Thyroid gland (tissue), 7 donors: ENCODE data around the genes RAB1B, YIF1A and C11orf80.

DNA sequence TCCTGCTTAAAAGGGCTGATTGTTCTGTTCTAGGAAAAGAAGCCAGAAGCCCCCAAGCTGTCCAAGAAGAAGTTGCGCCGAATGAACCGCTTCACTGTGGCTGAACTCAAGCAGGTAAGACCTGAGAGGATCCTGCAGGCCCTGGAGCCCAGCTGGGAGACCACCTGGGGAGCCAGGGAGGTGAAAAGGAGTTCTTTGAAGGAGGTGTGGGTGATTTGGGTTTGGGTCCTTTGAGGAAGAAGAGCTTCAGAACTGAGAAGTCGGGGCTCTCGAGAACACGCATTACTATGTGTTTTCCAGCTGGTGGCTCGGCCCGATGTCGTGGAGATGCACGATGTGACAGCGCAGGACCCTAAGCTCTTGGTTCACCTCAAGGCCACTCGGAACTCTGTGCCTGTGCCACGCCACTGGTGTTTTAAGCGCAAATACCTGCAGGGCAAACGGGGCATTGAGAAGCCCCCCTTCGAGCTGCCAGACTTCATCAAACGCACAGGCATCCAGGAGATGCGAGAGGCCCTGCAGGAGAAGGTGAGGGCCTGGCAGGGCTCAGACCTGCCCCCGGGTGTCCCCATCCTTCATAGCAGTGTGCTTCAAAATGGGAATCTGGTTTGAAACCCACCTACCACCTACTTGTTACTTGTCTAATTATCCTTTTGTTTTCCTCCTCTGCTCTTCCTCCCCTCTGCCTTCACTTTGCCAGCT is 7.5 kb downstream of the SF3B2 start:
- PRO-cap, 2 experiments, result no peak in any of the 2 experiments
- RAMPAGE, long total RNA, 5 experiments, result no peak in any of the 5 experiments

GRCh38 chr11:66063220-66063946 is 6.7 kb upstream of the PACS1 start:
- PRO-cap, 2 experiments, result no peak in any of the 2 experiments
- RAMPAGE, long total RNA, 5 experiments, result no peak in any of the 5 experiments

DNA sequence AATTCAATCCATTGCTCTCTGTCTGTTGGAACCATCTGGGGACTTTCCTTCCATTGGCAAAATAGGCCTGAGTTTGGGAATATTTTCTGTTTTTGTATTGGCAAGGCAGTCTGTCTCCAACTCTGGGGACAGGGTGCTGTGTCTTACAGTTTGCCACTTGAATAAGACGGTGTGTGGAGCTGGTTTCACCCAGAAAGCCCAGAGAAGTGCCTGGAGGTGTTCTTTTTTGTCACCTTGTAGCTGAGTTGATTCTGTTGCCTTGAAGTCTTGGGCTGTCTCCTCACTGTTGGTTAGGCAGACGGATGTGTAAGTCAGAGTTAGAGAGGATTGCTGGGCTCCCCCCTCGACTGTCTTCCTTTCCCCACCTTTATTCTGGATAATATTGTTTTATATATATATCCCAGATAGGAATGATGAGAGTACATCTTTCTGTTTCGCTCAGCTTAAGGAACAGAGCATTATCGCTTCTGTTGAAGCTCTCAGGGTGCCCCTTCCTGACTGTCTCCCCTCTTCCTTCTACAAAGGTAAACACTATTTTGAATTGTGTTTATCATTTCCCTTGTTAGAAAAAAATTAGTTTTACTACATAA is 1.5 kb downstream of the PACS1 start:
- PRO-cap, 2 experiments, result no peak in any of the 2 experiments
- RAMPAGE, long total RNA, 5 experiments, result no peak in any of the 5 experiments

GRCh38 chr11:66080429-66080936 is 10.4 kb downstream of the PACS1 start:
- PRO-cap, 2 experiments, result no peak in any of the 2 experiments
- RAMPAGE, long total RNA, 5 experiments, result no peak in any of the 5 experiments

- PRO-cap, 2 experiments, result no peak in any of the 2 experiments
- RAMPAGE, long total RNA, 5 experiments, result no peak in any of the 5 experiments
Measured at GRCh38 chr11:66080937-66081351, 10.9 kb downstream of the PACS1 start.

DNA sequence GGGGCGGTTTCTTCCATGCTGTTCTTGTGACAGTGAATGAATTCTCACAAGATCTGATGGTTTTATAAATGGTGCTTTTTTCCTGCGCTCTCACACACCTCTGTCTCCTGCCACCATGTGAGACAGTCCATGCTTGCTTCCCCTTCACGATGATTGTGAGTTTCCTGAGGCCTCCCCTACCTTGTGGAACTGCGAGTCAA is 62.0 kb downstream of the PACS1 start:
- PRO-cap, 2 experiments, result no peak in any of the 2 experiments
- RAMPAGE, long total RNA, 5 experiments, result no peak in any of the 5 experiments

- PRO-cap, 2 experiments, result no peak in any of the 2 experiments
- RAMPAGE, long total RNA, 5 experiments, result no peak in any of the 5 experiments
Measured at GRCh38 chr11:66216079-66216278, 41.5 kb upstream of the KLC2 start.

DNA sequence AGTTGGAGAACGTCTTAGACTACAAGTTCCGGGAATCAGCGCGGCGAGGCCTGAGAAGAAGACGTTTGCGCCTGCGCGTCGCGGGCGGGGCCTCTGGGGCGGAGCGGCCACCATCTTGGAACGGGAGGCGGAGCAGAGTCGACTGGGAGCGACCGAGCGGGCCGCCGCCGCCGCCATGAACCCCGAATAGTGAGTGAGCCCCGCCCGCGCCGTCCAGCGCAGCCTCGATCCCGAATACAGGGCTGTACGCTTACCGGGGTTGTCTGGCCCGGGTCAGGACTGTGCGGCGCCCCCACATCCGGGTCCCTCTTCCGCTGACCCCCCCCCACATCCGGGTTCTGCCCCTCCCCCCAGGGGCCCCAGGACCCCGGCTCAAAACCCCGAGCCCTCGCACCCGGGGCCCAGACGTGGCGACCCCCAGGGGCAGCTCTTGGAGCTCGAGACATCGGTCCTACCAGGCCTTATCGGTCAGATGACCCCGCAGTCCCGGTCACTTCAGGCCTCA is at the start of gene RAB1B:
RAB1B (plus strand) TSS at position 135 of the 505 bp plus-strand sequence.
- PRO-cap, 2 experiments, result peak in 2 of 2 experiments; most common plus-strand start position 119 of the sequence (in 1)
- RAMPAGE, long total RNA, 5 experiments, result start-site peak on the plus strand in 5 of 5 experiments, centred at positions 112 to 130 of the sequence, 357 to 1,885 reads per replicate

DNA sequence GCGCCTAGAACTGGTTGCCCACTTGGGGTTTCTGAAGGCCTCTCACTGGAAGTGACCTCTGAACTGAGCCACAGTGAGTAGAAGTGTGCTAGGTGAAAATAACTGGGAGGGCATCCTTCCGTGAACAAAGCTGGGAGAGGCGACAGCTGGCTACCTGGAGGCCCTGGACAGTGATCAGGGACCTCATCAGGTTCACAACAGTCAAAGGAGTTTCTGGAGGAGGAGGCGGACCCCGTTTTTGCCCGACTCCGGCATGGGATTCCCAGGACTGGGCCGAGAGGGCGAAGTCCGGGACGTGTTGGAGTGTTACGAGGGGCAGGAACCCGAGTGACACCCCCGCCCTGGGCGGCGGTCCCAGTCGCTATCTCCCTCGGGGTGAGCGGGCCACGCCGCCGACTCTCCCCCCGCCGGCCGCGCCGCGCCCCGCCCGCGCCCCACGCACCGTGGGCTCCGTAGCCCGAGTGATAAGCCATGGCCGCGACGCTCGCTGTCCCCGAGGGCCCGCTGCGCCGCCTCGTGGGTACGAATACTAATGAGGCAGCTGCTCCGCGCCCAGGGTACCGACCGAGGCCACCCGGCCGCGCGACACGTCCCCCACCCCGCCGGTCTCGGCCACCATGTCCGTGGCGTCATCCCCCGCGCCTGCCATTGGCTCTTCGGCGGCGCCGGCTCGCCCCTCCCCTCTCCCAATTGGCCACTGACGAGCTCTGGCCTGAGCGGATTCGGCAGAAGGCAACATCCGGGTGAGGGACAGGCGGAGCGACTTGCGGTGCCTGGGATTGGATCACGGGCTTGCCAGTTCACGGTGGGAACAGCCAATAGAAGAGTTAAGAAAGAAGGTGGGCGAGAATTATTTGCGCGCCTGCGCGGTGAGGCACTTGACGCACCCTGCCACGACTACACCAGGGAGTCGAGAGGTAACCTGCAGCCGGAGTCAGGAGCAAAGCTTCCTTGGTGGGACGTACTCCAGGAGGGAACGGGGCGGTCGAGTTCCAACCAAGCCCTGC is at the start of gene YIF1A:
YIF1A (minus strand) TSS at position 631 of the 1,007 bp plus-strand sequence.
- PRO-cap, 2 experiments, result peak in 2 of 2 experiments; most common plus-strand start position 905 of the sequence (in 2); most common minus-strand start position 631 of the sequence (in 2)
- RAMPAGE, long total RNA, 5 experiments, result start-site peak on the minus strand in 5 of 5 experiments, centred at positions 603 to 618 of the sequence, 66 to 6,426 reads per replicate

GRCh38 chr11:66312753-66313688 is 3.8 kb downstream of the CD248 start:
- PRO-cap, 2 experiments, result peak in 1 of 2 experiments; most common plus-strand start chr11:66312956 (in 1)
- RAMPAGE, long total RNA, 5 experiments, result no peak in any of the 5 experiments

GRCh38 chr11:66327132-66327441 is 9.1 kb downstream of the RIN1 start:
- PRO-cap, 2 experiments, result no peak in any of the 2 experiments
- RAMPAGE, long total RNA, 5 experiments, result no peak in any of the 5 experiments

DNA sequence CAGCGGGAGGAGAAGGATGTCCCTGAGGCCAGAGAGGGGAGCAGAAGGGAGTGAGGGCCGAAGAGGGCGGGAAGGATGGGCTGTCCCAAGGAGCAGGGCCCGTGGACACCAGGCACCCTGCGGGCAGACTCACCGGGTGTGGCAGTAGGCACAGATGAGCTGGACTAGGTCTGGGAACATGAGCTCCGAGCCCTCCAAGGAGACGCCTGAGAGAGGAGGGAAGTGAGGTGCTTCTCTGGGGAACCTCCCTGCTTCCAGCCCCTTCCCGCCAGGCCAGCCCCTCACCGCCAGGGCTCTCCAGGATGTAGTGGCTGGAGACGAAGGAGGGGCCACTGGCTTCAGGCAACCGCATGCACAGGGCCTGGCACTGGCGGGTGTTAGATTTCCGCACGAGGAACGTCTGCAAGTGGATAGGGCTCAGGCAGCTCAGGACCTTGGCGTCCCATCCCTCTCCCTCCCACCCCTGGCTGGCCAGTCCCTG is 717 bp downstream of the RIN1 start:
- PRO-cap, 2 experiments, result no peak in any of the 2 experiments
- RAMPAGE, long total RNA, 5 experiments, result no peak in any of the 5 experiments

DNA sequence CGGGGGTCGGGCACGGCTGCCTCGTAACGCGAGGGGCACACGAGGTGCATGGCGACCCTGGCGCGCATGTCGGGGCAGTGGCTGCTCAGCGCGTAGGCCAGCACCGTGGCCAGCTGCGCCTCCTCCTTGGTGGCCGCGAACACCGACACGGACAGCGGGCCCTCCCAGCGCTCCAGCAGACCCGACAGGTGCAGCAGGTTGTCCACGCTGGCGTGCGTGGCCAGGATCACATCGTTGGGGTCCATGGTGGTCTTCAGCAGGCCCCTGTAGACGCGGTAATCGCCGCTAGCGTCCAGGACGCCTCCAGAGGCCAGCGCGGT is 435 bp downstream of the B4GAT1 start:
- PRO-cap, 2 experiments, result no peak in any of the 2 experiments
- RAMPAGE, long total RNA, 5 experiments, result no peak in any of the 5 experiments

GRCh38 chr11:66351361-66351646 is 3.9 kb upstream of the B4GAT1 start:
- PRO-cap, 2 experiments, result no peak in any of the 2 experiments
- RAMPAGE, long total RNA, 5 experiments, result no peak in any of the 5 experiments

GRCh38 chr11:66362463-66363635 is 8.7 kb downstream of the SLC29A2 start:
- PRO-cap, 2 experiments, result no peak in any of the 2 experiments
- RAMPAGE, long total RNA, 5 experiments, result no peak in any of the 5 experiments

DNA sequence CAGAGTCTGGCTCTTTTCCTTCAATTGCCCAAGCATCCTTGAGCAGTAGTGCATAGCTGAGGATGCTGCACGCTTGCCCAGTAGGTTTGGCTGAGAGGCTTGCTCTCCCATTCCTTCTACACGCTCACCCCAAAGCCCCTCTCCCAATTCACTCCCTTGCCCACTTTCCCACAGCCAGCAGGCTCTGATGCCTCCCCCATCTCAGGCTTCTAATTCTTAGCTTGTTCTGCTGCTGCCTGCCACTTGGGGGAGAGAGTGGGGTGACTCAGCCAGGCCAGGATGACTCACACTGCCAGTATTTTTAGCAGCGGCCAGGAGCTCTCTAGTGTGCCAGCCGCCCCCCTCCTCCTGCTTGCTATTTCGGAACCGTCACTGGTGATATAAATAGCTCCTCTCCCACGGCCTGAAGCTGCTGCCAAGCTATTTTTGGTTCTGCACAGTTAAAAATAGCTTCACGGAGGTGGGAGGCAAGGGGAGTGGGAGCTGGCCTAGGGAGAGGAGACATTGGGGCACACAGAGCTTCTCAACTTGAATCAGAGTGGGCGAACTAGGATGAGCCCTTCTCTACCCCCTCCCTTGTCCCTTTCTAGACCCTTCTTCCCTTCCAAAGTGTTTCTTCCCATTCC is 2.7 kb upstream of the NPAS4 start:
- PRO-cap, 2 experiments, result no peak in any of the 2 experiments
- RAMPAGE, long total RNA, 5 experiments, result no peak in any of the 5 experiments

DNA sequence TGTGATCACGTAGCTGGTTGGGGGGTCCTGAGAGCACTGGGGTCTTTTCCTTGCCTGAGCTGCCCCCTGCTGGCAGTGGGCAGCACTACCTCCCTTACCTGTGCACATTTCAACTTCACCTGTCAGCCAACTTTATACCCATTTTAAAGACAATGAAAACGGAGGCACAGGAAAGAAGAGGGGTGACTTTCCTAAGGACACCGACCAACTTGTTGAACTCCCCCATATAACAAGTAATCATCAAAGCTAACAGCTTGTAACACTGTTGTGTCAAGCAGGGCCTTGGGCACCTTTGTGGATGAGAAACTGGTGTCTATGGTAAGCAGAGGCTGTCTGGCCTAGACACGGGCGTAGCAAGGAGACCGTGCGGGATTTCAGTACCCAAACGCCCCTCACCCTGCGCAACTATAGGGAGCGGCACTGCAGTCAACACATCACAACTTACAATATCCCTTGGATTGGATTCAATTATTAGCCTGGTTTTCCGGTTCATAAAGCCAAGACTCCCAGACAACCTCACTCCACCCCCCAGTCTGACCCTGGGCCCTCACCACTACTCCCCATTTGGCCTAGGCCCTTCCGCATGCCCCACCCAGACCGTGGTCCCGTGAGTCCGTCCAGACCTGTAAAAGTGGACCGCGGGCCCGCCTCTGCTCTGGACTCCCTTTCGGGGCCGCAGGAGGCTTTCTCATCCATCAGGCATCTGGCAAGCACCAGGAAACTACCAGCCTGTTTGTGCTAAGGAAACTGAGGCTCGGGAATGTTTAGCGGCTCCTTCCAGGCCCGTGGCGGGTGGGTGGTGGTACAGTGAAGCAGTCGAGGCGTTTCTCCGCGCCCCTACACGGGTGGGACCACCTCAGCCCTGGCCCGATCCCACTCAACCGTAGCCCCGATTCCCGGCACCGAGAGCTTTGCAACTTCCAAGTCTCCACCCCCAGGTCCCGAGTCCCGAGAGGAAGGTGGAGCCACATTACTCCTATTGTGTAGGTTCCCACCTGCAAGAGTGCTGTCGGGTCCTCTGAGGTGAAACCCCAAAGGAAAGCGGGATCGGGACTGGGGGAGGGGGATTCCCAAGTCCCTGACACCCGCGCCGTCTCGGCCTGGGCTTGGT is 835 bp upstream of the DPP3 start:
- PRO-cap, 2 experiments, result peak in 2 of 2 experiments; most common plus-strand start position 944 of the sequence (in 2); most common minus-strand start position 885 of the sequence (in 2)
- RAMPAGE, long total RNA, 5 experiments, result start-site peak on the plus strand in 1 of 5 experiments, centred at position 1,015 of the sequence, 7 reads per replicate

GRCh38 chr11:66639333-66640517 is 1.2 kb downstream of the RBM4 start:
- PRO-cap, 2 experiments, result no peak in any of the 2 experiments
- RAMPAGE, long total RNA, 5 experiments, result no peak in any of the 5 experiments

GRCh38 chr11:66701640-66702098 is 24.0 kb upstream of the RBM4B start:
- PRO-cap, 2 experiments, result no peak in any of the 2 experiments
- RAMPAGE, long total RNA, 5 experiments, result no peak in any of the 5 experiments

DNA sequence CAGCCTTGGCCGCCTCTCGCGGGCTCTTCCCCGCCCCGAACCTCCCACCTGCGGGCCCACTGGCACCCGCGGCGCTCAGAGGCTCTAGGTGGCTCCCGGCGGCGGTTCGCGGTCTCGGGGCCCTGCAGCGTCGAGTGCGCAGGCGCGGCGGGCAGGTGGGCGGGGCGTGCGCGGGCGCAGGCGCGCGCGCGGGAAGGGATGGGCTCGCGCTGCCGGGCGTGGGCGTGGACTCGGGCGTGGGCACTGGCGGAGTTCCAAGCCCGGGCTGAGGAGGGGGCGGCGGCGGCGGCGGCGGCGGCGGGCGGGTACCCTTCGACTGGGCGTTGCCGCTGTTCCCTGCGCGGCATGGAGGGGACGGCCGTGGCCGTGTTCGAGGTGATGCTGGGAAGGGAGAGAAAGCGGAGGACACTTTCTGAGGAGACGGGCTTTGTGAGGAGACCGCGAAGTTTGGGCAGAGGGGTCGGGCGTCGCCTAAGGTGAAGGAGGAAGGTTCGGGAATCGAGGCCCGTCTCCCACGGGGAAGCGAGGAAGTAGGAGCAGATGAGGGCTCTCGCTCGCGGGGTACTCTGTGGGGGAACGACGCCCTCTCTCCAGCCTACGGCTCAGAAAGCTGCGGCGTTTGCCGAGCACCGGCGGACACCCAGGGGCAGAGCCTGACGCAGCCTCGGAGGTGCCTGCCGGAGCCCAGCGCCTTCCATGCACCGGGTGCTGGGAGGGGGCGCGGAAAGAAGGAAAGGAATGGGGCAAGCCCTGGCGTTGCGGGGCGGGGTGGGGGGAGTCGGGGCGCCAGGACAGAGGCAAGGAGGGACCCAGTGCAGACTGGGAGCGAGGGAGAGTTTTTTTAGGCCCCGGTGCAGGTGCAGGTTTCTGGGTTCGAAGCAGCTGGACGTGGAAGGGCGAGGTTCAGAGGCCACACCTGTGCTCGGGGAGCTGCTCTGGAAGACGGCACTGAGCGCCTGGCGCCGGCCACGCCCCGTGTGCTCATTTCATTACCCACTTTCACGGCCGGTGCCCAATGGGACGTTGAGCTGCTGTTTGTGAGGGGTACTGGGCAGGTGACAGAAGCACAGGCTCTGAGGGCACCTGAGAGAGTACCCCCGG is at the start of gene C11orf80:
C11orf80 (plus strand) TSS at position 225 of the 1,101 bp plus-strand sequence.
- PRO-cap, 2 experiments, result peak in 2 of 2 experiments; most common plus-strand start position 78 of the sequence (in 1); most common minus-strand start position 116 of the sequence (in 1)
- RAMPAGE, long total RNA, 5 experiments, result start-site peak on the plus strand in 1 of 5 experiments, centred at position 263 of the sequence, 82 reads per replicate; start-site peak on the minus strand in 1 of 5 experiments, centred at position 124 of the sequence, 31 reads per replicate